T-cell (primary cell): ENCODE data around the gene BRD3.

DNA sequence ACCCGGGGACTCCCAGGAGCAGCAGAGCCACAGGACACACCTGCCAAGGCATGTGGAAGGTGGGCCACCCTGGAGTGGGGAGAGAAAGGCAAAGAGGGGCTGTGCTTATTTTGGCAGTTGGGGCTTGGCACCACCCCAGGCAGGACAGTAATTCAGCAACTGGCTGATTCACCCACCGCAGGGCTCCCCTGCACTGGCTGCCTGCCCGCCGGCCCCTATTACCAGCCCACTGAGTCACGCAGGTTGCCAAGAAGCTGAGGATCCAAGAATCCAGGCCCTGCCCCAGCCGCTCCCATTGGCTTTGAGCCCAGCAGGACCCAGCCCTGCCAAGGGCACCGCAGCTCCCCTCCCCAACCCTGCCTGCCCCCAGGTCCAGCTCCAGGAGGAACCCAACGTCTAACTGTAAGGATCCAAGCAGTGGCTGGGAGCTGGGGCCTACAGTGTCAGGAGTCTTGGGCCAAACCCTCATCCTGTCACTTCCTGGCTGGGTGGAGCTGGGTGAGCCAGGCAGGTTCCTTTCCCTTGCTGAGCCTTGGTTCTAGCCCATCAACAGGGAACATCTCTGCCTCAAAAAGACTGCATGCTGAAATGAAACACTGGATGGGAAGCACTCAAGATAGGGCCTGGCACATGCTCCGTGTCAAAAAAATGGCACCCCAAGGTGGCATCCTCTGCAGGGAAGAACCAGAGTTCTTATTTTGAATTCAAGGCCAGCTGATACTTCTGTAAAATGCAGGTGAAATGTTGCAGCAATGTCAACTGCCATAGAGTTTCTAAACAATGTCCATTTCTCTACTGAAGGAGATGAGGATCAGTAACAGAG, 14.4 kb upstream of the RALGDS start:
- PRO-cap, 7 experiments: peak in 7 of 7 experiments; most common plus-strand start position 229 of the sequence (in 3); most common minus-strand start position 404 of the sequence (in 7)

- PRO-cap, 7 experiments: no peak in any of the 7 experiments
Observed at GRCh38 chr9:133367966-133368247, 8.0 kb downstream of the SURF4 start.

- PRO-cap, 7 experiments: no peak in any of the 7 experiments
Observed at GRCh38 chr9:133412722-133413158, 5.1 kb downstream of the REXO4 start.

DNA sequence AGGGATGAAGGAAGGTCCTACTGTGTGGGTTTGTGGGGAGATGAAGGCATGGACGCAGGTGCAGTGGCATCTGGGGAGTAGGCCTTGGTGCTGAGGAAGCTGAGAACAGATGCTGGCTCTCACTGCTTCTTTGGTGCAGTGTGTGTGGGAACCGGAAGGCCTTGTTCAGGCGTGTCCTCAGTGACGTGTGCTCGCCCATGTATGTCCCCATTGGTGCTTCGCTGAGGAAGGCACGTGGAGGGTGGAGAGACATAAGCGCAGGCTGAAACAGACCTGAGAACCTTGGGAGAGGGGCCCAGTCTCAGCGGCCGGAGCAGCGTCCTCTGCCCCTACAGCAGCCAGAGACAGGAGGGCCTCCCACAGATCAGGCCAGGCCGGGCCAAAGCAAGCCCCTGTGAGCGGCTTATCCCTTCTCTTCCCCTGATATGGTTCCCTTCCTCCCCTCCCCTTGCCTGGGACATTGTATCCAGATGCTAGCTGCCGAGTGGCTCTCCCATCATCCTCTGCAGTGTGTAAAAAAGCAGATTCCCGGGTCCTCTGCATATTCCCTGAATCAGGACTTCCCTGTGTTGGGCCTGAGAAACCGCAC, 18.8 kb upstream of the CACFD1 start:
- PRO-cap, 7 experiments: no peak in any of the 7 experiments

- PRO-cap, 7 experiments: no peak in any of the 7 experiments
Observed at GRCh38 chr9:133560198-133560829, 25.8 kb downstream of the ADAMTSL2 start.

- PRO-cap, 7 experiments: peak in 7 of 7 experiments; most common plus-strand start chr9:133684096 (in 4); most common minus-strand start chr9:133683565 (in 6)
Observed at GRCh38 chr9:133683406-133684520, 47.6 kb downstream of the DBH start.

DNA sequence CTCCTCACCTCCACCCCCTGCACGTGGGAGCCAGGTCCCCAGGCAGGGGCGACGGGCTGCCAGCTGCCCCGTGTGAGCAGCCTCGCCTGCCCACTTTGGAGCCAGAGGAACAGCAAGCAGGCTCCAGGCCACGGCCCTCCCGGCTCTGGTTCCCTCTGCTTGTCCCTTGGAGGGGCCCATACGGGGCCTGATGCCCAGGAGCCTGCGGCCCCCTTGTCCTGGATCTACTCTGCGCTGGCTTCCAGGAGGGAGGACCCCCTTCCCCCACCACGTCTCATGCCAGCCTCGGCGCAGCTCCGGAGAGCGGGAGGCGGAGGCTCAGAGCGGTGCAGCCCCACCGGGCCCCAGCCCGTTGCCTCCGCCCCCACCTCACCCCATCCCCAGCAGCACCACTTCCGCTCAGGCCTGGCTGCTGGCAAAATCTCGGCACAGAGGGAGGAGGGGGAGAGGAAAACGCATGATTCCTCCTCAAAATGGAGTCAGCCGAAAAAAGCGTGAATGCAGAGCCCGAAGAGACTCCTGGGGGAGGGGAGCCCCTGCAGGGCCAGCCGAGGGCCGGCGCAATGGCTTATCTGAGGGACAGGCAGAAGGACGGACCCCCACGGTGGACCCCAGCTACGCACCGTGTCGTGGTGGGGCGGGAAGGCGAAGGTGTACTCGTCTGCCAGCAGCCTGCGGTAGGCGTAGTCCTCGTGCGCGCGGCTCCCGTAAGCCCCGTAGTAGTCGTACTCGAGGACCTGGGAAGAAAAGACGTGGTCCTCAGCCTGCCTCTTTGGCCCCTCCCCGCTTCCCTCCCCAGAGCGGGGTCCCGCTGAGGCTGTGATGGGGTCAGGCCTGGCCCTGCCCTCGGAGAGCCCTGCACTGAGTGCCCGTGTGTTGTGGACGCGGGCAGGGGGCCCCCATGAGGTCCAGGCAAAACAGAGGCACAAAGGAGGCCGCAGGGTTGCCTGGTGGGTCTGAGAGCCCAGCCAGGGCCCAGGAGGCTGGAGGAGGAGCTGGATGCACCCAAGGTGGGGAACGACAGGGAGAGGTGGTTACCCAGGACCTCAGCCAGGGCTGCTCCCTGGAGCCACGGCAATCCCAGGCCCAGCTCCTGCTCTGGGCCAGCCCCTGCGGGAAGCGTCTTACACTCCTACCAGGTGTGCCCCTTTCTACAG, 35.5 kb downstream of the SARDH start:
- PRO-cap, 7 experiments: peak in 7 of 7 experiments; most common plus-strand start position 429 of the sequence (in 3); most common minus-strand start position 298 of the sequence (in 7)

- PRO-cap, 7 experiments: no peak in any of the 7 experiments
Observed at GRCh38 chr9:133880969-133881681, 111.0 kb downstream of the VAV2 start.

DNA sequence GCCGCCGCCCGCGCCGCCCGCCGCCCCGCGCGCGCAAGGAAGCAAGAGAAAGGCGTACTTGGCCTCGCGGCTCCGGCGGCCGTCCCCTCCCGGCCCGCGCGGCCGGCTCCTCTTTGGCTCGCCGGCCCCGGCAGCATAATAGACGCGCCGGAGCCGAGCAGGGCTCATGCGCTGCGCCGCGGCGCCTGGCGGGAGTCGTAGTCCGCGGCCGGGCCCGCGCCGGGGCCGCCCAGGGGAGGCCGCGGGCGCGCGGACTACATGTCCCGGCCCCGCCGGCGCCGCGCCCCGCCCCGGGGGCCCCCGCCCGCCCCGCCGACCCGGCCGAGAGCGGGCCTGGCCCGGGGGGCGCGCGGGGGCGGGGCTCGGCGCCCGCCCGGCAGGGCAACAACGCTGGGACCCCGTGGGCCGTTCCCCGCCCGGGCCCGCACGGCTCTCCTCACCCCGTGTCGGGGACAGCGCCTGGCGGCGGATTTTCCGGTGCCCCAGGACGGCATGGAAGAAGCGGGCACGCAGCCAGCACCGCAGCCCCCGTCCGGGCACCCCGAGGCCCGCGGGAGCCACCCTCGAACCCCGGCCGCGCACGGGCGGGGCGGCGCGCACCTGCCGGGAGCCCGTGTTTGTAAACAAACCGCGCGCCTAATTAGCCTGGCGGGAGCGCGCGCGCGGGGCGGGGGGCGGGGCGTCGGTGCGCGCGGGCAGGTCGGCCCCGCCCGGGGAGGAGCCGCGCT, at the start of gene BRD3:
Gene BRD3, minus strand, starts transcription at position 140 of the 728 bp plus-strand sequence.
- PRO-cap, 7 experiments: peak in 7 of 7 experiments; most common plus-strand start position 439 of the sequence (in 4); most common minus-strand start position 113 of the sequence (in 7)

- PRO-cap, 7 experiments: no peak in any of the 7 experiments
Observed at GRCh38 chr9:134130922-134131610, 4.8 kb upstream of the WDR5 start.

GRCh38 chr9:134157899-134158527, 22.1 kb downstream of the WDR5 start:
- PRO-cap, 7 experiments: no peak in any of the 7 experiments

DNA sequence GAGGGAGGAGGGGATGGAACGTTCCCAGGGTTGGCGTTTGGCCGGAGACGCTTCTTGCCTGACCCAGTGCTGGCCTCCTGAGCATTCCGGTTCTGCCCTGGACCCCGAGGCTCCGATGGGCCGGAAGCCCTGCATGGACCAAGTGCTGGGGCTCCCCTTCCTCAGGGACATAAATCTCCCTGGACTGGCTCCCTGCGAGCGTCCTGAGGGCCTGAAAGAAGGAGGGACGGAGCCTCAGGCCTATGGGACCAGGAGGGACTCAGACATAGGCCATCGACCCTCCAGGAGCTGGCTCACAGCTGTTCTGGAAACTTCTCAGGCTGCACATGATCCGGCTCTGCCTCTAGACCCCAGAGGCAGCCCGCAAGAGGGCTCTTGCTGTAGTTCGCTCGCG, 36.6 kb downstream of the WDR5 start:
- PRO-cap, 7 experiments: no peak in any of the 7 experiments

DNA sequence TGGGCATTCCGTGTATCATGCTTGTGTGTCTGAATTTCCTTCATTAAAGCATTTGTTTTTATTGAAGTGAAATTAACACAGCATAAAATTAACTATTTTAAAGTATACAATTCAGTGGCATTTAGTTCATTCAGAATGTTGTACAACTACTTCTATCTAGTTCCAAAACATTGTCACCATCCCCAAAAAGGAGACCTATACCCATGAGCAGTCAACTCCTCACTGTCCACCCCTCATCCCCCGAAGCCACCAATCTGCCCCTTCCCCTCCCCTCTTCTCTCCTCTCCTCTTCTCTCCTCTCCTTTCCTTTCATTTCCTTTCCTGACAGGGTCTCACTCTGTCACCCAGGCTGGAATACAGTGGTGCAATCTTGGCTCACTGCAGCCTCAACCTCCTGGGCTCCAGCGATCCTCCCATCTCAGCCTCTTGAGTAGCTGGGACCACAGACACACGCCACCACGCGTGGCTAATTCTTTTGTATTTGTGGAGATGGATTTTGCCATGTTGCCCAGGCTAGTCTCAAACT, 86.7 kb downstream of the WDR5 start:
- PRO-cap, 7 experiments: no peak in any of the 7 experiments

- PRO-cap, 7 experiments: no peak in any of the 7 experiments
Observed at GRCh38 chr9:134223061-134223552, 87.2 kb downstream of the WDR5 start.

DNA sequence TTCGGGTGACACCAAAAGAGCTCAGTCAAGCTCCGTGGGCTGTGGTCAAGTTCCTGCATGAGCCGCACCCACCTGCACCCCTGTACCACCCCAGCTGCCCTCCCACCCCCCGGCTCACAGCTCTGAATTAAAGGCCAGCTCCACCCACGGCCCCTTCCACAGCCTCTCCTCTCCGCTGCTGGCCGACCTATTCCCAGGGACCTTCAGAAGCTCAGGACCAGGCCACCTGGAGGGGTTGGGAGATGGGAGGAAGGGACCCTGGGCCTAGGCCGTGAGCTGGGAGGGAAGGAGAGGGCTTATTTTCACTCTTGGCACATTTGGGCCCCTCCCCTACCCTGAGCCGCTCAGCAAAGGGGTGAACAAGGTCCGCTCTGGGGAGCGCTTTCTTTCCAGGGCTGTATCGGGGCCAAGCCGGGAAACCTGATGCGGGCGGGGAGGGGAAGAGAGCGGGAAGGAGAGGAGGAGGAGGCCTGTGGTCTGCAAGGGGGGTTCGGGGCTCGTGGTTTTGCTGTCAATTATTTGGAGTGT, 62.8 kb upstream of the RXRA start:
- PRO-cap, 7 experiments: no peak in any of the 7 experiments

- PRO-cap, 7 experiments: no peak in any of the 7 experiments
Observed at GRCh38 chr9:134329868-134330425, 3.7 kb downstream of the RXRA start.

DNA sequence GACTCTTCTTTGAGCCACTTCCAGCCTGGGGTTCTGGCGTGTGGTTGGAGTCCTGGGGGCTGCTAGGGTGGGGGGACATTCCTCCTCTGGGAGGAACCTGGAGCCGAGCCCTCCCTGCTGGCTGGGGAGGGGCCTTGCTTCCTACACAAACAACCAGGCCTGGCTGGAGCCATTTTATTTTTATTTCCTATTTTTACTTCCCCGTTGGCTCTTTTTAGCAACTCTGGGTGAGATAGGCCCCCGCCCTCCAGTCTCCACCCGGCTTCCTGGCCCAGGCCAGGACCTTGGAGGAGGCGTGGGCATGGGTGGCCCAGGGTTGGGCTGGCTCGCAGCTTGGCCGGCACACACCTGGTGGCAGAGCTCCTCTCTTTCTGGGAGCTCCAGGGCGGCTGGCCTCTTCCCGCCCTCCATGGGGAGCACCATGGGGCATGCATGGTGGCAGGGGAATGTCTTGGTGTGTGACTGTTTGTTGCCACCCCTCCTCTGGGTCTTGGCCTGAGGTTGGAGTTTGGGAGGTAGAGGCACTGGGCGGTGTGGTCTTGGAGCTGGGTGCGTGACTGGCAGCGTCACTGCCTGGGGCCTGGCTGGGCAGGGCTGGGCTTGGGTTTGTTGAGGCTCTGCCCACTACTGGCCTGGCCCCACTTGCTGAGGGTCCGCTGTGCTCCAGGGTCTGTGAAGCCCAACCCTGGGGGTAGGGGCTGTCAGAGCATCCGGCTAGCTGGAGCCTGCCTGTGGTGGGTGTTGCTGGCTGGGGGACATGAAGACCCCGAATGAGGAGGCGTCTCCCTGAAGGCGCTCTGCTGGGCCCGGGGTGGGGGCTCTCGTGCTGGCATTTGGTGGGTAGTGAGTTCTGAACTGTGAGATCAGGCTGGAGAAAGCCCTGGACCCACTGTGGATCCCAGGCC, 15.3 kb downstream of the RXRA start:
- PRO-cap, 7 experiments: no peak in any of the 7 experiments

- PRO-cap, 7 experiments: no peak in any of the 7 experiments
Observed at GRCh38 chr9:134344155-134344804, 18.0 kb downstream of the RXRA start.

DNA sequence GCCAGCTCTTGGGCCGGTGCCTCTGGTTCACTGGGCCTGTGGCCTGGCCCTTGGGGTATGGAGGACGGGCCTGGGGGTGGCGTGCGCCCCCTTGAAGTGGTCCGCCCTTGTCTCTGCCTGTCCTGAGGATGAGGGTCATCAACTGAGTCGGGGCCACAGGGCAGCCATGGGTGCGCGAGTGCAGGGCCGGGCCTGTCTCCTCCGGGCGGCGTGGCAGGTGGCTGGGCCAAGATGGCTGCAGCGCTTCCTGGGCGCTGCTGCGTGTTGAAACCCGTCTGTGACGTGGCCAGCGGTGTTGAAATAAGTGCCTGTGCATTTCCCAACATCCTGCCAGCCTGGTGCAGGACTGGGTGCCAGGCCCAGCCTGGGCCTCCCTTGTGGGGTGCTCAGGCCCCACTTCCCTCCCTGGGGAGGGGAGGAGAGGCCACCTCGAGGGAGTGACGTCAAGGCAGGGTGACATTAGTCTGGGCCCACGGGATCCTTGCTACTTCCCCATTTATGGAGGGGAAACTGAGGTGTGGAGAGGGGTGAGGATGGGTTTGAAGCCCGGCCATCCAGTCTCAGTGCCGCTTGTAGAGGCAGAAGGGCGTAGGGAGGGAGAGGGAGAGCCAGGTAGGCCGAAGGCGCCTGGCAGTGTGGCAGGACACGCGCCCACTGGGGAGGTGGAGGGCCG, 45.5 kb downstream of the RXRA start:
- PRO-cap, 7 experiments: no peak in any of the 7 experiments

GRCh38 chr9:134372547-134373478, 46.6 kb downstream of the RXRA start:
- PRO-cap, 7 experiments: peak in 1 of 7 experiments; most common plus-strand start chr9:134373103 (in 1)